Breast epithelium (tissue), 2 donors: ENCODE data around the genes CMKLR1 and FICD.

DNA sequence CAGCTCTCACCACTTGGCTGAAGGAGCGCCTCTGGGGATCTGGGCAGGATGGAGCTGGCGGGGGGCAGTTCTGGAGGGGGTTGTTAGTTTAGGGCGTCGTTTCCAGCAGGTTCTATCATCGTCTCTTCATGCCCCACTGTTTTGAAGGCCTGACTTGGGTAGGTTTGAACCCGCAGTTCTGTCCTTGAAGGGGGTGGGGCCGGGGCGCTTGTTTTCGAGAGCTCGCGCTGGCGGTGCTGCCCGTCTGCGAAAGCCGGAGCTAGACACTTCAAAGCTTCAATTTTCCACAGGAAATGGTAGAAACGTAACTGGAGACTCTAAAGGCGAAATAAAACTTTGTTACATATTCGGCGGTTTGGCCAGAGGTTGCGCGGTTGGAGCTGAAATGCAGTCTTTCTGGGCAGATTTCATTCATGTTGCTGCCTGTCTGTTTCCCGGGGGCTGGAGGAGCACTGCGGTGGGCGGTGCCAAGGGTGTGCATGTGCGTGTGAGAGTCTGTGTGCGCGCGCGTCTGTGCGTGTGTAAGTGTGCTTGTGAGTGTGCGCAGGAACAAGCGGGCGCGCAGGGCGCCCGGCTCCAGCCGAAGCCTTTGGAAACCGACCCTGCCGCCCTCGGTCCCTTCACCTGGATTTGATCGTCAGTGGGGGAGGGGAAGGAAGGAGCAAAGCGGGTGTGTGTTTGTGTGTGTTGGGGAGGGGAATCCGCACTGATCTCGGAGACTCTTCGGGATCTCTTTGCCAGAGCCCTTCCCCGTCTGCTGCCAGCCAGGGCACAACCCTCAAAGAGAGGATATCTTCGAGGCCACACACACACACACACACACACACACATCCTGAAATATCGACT lies 2.8 kb downstream of the ABTB3 start:
- PRO-cap = no peak
- RAMPAGE, long total RNA, 2 experiments = no peak in any of the 2 experiments

- PRO-cap = no peak
- RAMPAGE, long total RNA, 2 experiments = no peak in any of the 2 experiments
Observed at GRCh38 chr12:107392819-107393292, 74.6 kb downstream of the ABTB3 start.

GRCh38 chr12:107634995-107635624 lies 50.5 kb upstream of the PWP1 start:
- PRO-cap = no peak
- RAMPAGE, long total RNA, 2 experiments = no peak in any of the 2 experiments

DNA sequence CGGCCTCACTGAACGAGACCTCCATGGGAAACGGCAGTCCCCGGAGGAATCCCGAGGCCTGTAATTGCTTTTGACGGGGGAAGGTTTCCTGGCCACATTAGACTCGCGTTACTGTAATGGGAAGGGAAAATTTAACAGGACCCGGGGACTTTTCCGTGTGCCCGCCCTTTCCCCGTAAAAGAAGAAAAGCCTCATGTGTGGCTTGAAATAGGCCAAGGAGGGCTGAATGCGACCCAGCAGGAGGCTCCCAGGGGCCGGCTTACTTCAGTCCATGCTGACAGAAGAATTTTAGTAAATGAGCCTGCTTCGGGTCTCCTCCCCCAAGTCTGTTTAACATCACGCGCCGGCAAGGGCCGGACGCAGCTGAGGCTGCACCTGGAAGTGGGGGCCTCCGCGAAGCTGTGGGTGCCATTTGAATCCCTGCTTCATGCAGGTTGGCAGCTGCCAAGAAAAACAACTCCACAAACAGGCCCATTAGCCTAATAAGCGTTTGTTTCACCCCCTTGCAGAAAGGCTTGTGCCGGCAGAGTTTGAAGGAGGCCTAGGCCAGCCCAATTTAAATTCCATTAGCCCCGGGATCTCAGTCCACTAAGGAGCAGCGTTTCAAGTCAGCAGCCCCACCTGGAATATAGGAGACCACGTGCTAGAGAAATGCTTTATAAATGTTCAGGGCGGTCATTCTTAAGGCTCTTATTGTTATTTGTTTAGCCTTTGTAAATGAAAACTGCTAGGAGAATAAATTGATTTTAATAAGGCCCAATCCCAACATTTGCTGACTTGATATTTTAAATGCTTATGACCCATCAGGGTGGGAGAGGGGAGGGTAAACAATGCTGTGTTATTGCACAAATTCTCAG lies 39.6 kb upstream of the PWP1 start:
- PRO-cap = no peak
- RAMPAGE, long total RNA, 2 experiments = no peak in any of the 2 experiments

DNA sequence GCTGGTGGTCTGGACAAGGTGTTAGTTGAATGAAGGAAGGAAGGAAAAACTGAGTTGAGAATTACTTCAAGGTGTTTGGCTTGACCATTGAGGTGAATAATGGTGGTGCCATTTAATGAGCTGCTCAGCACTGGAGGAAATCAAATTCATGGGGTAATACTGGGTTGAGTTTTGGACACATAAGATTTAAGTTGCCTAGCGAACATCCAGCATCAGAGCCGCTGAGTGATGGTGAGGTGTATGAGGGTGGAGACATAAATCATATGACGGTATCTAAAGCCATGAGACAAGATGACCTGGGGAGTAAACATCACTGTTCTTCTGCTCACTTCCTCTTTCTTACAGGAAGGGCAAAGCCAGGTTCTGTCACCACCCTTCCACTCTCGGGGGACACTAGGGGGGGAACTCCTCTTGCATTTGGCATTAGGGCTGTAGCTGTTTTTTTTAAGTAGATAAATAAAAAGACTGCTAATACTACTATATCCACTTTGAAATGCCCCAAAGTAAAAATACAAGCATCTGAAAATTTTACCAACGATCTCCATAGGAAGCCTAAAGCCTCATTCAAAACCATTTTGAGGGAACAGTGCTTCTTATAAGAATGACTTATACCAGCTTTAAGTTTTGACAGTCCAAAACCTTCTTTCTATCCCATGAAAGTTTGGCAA lies 24.0 kb downstream of the PRDM4 start:
- PRO-cap = no peak
- RAMPAGE, long total RNA, 2 experiments = no peak in any of the 2 experiments

- PRO-cap = no peak
- RAMPAGE, long total RNA, 2 experiments = no peak in any of the 2 experiments
Observed at GRCh38 chr12:107749418-107749810, 11.5 kb downstream of the PRDM4 start.

- PRO-cap = no peak
- RAMPAGE, long total RNA, 2 experiments = no peak in any of the 2 experiments
Observed at GRCh38 chr12:108041784-108042131, 87.3 kb upstream of the WSCD2 start.

DNA sequence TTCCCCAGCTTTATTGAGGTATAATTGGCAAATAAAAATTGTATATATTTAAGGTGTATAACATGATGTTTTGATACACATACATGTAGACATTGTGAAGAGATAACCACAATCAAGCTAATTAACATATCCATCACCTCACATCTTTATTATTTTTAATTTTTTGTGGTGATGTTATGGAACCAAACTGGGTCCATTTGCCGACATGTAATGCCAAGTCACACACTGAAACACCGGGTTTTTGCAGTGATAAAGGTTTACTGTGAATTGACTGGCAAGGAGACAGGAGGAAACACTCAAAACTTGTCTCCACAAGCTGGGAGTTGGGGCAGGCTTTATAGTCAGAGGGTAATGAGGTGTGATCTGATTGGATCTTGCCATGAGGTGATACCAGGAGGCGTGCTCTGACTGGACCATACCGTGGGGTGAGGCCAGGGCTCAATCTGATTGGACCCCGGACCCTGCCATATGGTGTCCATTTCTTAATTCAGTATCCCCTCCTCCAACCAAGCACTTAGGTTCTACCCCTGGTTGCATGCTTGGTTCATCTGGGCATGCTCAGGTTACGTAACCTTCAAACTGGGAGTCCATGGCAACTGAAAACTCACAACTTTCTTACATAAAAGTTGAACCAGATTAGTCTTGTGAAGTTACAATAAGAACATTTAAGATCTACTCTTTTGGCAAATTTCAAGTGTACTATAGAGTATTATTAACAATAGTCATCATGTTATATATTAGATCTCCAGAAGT lies 11.7 kb upstream of the WSCD2 start:
- PRO-cap = no peak
- RAMPAGE, long total RNA, 2 experiments = no peak in any of the 2 experiments

- PRO-cap = no peak
- RAMPAGE, long total RNA, 2 experiments = no peak in any of the 2 experiments
Observed at GRCh38 chr12:108129934-108130474, 916 bp downstream of the WSCD2 start.

GRCh38 chr12:108302210-108302872 lies 36.8 kb downstream of the CMKLR1 start:
- PRO-cap = no peak
- RAMPAGE, long total RNA, 2 experiments = no peak in any of the 2 experiments

DNA sequence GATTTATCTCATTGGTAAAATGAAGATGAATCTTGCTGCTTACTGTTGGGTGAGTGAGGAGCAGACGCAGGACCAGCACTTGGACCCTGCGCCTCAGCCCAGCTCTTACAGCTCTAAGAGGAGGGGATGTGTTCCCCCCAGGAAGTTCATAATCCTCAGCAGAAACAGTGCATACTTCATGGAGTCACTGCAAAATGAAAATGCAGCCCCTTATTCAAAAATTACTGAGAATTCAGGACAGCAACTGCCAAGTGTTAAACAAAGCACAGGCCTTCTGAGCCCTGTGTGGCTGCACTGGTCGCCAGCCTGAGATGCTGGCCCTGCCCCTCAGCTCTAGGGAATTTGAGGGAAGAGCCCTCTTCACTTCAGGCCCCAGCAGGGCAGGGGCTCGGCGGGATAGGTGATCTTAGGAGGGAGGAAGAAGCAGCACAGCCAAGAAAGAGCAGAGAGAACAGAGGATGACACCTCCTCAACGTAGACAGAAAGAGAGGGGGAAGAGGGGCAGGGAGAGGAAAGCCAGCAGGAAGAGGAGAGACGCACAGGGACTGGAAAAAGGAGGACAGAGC lies 23.1 kb downstream of the CMKLR1 start:
- PRO-cap = no peak
- RAMPAGE, long total RNA, 2 experiments = no peak in any of the 2 experiments

DNA sequence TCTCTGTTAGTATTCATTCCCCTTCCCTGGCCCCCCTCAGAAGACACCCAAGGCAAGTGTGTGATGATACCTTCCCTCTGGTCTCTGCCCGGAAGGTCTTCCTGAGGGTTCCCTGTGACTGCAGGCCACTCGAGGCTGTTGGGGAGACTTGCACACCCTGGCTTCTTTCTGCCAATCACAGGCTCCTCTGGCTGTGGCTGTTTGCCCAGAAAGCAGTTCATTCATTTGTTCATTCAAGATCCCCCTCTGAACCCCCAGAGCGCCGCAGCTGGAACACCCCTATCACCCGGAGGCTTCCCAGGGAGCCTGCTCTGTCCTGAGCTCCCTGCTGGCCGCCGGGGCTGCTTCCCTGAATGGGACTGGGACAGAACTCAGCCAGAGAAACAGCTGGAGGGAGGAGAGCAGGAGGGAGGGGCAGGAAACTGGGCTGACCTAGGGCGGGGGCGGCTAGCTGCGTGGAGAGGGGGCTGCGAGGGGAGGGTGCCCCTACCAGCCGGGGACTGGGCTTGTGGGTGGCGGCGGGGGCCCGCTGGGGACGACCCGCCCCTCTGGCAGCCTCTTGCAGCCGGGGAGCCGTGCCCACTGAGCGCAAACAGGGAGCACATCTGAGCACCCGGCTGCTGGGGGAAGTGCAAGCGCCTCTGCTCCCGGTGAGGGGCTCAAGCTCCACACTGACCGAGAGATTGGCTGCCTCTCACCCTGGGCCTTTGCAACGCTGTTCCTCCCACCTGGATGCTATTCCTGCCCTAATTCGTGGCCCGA lies at the start of gene CMKLR1:
CMKLR1 (minus strand) TSS at position 355 of the 762 bp plus-strand sequence.
- PRO-cap = no peak
- RAMPAGE, long total RNA, 2 experiments = start-site peak on the minus strand in 2 of 2 experiments, centred at positions 350 to 358 of the sequence, 18 to 55 reads per replicate

- PRO-cap = no peak
- RAMPAGE, long total RNA, 2 experiments = no peak in any of the 2 experiments
Observed at GRCh38 chr12:108349344-108349781, 10.3 kb upstream of the CMKLR1 start.

GRCh38 chr12:108514734-108515935 lies at the start of gene FICD:
FICD (plus strand) TSS chr12:108515277.
- PRO-cap = bidirectional peak, plus-strand start at chr12:108515308, minus-strand start at chr12:108515026
- RAMPAGE, long total RNA, 2 experiments = start-site peak on the plus strand in 2 of 2 experiments, at chr12:108515273-108515319 at its widest, 23 to 47 reads per replicate

- PRO-cap = no peak
- RAMPAGE, long total RNA, 2 experiments = no peak in any of the 2 experiments
Observed at GRCh38 chr12:108567790-108568778, 5.7 kb downstream of the ISCU start.

GRCh38 chr12:108637219-108638127 lies 3.8 kb upstream of the SELPLG start:
- PRO-cap = no peak
- RAMPAGE, long total RNA, 2 experiments = no peak in any of the 2 experiments

DNA sequence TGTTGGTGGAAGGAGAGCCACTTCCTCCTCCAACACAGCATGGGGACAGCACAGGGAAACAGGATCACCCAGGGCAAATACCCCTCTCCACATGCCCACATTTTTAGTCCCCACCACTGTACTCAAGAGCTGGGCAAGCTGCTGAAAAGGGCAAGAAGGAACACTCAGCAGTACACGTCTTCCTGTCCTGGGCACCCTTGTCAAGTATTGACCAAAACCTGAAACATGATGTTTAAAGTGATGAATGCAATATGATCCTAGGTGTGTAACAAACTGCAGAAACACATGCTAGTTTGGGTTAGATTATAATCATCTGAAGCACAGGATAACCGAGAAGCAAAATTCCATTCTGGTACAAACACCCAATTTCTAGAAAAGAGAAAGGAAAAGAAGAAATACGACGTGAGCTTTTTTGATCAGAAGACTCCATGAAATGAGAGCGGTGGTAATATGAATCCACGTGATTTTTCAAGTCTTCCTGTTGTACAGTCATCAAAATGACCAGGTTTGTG lies 12.6 kb upstream of the SELPLG start:
- PRO-cap = no peak
- RAMPAGE, long total RNA, 2 experiments = no peak in any of the 2 experiments

- PRO-cap = no peak
- RAMPAGE, long total RNA, 2 experiments = no peak in any of the 2 experiments
Observed at GRCh38 chr12:108665583-108666249, 32.0 kb upstream of the SELPLG start.

GRCh38 chr12:108690697-108691328 lies 40.5 kb downstream of the CORO1C start:
- PRO-cap = no peak
- RAMPAGE, long total RNA, 2 experiments = no peak in any of the 2 experiments

DNA sequence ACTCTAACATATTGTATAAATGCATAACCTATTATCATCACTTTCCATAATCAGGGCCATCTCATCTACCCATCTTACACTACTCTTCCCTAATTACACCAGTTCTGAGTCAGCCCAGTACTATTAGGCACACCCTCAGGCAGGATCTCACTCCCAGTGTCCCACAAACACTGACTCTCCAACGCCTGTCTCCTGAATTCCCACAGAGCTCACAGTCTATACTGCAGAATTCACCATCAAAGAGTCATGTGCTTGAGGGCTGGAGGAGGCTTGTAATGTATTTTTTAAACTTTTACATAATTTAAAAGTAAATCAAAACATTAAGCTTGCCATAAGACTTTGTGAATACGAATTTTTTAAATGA lies 10.1 kb downstream of the CORO1C start:
- PRO-cap = no peak
- RAMPAGE, long total RNA, 2 experiments = no peak in any of the 2 experiments